ENCODE results near the genes ABHD2, RLBP1 and ARPIN.

DNA sequence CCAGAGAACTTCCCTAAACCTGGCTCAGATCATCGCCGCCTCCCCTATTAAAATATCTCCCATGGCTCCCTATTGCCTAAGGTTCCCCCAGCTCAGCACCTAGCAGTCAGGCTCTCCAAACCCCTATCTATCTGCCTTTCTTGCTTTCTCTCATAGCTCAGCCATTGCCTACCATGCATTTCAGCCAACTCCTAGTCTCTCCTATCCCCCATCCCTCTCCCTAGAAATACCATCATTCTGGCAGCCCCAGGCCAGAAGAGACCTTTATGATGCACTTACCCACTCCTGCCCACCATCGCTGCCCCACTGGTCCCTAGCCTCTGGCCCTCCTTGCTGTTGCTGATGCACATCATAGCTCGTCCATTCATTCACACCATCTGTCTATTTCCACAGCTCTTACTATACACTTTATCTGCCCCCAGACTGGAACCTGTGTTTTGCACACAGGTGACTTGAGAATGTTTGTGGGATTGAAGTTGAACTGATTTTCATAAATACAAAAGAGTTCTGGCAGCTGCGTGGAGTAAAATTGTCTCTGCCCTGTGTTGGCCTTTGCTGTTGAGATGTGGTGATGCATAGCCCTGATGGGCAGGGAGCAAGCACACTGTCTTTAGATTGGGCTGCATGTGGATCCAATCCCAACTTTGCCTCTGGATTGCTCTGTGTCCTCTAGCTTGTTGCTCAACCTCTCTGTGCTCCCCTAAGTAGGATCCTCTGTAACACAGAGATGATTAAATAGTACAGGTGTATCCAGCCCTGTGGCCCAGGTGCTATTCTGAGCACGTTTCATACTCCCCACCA lies 6.9 kb downstream of the ISG20 start:
- PRO-cap: no peak

DNA sequence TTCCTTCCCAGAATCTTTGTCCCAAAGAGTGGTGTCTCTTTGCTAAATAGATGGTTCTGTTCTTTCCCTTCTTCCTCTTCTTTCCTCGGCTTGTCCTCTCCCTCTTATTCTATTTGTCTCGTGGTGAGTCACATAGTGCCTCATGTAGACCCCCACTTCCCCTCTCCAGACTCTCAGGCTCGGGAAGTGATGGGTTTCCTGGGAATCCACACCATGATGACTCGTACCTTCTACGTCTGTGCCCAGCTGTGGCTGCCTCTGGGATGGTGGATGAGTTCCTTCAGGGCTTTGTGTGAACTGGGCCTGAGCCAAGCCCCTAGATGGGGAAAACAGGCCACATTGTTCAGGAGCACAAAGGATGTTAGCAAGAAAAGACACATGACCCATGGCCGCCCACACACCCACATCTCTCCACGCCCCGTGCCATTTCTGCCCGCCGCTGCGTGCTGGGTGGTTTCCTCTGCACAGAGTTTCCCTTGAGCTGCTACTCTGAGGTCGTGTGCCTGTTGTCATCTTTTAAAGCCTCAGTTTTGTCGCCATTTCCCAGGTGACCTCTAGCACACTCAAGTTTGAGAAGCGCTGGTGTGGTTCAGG lies 10.5 kb downstream of the ISG20 start:
- PRO-cap: no peak

- PRO-cap: no peak
These were observed 23.9 kb downstream of the ISG20 start for GRCh38 chr15:88662638-88663140.

DNA sequence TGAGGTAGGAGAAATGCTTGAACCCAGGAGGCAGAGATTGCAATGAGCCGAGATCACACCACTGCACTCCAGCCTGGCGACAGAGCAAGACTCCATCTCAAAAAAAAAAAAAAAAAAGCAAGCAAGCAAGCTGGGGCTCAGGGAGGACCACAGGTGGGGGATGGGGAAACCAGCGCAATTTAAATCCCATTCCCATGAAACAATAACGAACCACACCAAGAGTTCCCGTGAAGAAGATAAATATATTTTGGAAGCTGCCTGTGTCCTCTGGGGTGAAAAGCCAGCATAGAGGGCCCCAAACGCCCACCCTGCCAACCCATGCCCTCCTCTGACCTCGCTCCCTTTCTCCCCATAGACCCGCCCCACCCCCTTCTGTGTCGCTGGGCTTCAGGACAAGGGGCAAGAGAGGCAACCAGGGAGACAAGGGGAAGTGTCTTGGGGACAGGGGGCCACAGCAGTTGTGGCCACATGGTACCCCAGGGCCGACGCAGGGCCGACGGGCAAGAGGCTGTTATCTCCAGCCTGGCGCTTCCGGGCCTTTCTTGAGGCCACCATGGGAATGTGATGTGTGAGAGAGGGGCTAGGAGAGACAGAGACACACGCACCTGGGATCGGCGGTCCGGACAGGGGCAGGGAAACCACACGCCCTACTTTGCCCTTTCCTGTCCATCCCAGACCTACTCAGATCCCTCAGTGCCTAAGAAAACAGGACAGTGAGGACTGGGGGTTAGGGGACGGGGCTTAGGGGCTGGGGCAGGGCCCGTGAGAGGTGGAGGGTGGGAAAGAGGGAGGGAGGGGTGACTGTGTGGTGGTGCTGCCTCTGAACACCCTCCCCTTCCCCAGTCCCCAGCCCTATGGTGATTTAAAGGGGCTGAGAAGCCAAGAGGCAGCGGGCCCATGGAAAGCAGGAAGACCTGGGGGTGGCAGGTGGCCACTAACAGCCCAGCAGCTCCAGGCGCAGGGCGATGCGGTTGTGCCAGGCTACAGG lies 3.4 kb upstream of the HAPLN3 start:
- PRO-cap: no peak

- PRO-cap: no peak
These were observed 73.7 kb upstream of the MFGE8 start for GRCh38 chr15:88986877-88987350.

DNA sequence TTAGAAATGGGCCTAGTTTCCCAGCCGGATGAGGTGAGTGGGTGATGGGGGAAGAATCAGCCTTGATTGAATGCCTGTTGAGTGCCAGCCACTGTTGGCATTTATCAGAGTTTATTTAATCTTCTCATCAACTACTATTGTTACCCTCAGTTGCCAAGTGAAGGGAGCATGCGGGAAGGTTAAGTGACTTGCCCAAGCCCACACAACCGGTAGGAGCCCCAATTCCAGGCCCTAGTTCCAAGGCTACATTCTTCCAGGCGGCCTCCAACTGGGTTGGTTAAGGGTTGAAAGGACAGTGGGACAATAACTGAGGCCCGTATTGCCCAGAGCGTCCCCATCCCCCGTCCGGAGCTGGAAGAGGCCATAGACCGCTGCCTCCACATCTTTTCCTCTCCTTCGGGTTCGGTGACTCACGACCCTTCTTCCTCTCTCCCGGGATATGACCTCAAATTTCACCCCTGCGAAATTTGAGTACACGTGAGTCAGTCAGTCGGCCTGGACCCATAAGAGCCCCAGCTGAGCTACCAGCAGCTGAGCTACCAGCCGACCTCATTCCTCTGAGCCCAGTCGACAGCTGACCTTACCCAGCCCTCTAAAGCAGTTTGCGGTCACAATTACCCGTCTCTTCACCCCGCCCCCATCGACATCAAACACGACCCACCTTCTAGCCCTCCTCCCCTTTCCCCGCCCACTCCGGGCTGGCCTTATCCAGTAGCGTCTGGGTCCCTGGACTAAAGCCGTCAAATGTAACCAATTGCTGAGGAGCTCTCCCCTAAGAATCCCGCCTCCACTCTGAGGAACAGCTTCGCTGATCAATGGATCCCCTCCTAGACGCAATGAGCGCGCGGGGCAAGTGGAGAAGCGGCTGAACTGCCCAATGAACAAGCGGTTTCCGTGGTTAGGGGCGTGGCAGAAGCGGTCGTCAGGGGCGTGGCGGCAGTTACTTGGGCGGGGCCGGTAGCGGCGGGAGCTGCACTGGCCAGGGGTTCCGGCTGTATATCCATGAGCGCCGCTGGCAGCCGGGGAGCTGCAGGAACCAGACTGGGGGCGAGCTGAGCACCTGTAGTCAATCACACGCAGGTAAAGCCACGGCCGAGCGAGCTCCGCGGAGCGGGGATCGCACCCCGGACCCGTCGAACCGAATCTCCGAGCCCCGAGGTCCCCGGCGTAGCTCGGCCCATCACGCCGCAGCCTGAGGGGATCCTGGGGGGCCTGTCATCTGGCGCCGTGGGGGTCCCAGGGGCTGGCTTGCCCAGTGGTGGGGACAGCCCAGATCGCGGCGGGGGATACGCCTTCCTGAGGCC lies at the start of gene ABHD2:
TSS of gene ABHD2 (plus strand) at position 973 of the 1,304 bp plus-strand sequence.
- PRO-cap: bidirectional peak, plus-strand start at position 975 of the sequence, minus-strand start at position 576 of the sequence

- PRO-cap: no peak
These were observed at the start of gene RLBP1 for GRCh38 chr15:89221281-89222050. RLBP1 (minus strand) TSS chr15:89221579.

DNA sequence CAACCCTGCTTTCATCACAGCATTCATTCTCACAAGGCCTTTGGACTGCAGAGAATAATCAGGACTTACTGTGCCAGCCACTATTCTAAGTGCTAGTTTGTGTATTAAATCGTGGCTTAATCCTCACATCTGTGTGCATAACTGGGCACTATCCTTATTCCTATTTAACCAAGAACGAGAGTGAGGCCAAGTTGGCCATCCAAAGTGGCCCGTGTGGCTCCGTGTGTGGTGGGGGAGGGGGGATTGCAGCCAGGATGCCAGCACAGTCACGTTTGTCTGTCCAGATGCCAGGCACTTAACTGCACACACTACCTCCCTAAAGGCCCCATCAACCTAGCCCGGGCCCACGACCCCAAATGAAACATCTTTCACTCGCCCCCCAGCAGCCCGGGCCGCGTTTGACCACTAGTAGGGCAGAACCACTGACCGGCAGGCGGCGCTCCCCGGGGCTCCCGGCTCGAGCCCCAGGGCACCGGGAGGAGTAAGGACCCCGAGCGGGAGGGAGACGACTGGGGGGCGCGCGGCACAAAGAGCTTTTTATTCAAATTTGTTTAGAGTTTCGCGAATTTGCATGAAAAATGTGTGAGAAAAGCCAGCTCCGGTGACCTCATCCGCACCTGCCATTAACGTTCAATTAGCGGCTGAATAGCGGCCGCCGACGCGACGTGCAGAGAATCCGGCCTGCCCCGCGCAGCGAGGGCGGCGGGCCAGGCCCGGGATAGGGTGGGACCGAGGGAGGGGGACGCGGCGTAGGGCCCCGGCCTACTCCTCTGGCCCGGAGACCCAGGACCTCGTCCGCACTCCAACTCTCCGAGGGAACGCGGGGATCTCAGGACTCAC lies 64.6 kb upstream of the POLG start:
- PRO-cap: no peak

- PRO-cap: bidirectional peak, plus-strand start at chr15:89665609, minus-strand start at chr15:89665584; bidirectional peak, plus-strand start at chr15:89665905, minus-strand start at chr15:89665773
These were observed 10.1 kb upstream of the KIF7 start for GRCh38 chr15:89665078-89666126.

DNA sequence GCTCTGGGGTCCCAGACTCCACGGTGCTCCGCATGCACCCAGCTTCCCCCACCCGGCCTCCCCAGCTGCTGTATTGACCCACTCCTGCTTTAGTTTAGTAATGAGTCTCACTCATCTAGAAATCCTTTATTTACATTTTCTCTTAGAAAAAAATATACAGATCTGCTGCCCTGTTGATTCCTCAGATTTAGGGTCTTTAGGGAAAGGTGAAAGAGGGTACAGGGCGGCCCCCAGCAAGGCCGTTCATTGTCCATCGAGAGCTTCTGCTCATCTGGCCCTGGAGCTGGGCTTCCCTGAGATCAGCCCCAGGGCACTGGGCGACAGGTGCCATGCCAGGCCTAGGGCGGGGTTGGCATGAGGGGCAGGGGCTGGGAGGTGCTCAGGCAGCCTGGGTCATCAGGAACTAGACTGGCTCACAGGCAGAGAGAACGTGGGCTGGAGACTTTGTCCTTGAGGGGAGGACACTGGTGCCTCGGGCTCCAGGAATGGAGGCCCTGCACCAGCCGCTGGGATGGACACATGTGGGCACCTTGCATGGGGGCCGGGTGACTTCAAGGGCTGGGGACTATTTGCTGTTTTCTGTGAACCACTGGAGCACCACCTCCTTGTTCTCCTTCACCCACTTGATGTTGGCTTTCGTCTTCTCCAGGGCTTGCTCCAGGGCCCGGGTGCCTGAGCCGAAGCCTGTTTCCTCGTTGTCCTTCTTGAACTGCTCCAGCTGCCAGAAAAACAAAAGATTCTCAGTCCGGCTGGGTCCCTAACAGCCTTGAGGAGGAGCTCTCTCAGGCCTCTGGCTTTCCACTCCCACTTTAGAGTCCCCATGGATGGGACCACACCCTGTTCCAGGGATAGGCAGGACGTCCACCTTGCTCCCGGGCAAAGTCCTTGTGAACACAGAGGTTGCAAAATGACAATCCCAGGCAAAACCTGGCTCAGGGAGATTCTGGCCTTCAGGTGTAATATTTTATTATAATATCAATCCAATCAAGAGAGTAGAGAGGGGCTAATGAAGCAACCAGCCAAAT lies 9.0 kb downstream of the MESP2 start:
- PRO-cap: no peak

DNA sequence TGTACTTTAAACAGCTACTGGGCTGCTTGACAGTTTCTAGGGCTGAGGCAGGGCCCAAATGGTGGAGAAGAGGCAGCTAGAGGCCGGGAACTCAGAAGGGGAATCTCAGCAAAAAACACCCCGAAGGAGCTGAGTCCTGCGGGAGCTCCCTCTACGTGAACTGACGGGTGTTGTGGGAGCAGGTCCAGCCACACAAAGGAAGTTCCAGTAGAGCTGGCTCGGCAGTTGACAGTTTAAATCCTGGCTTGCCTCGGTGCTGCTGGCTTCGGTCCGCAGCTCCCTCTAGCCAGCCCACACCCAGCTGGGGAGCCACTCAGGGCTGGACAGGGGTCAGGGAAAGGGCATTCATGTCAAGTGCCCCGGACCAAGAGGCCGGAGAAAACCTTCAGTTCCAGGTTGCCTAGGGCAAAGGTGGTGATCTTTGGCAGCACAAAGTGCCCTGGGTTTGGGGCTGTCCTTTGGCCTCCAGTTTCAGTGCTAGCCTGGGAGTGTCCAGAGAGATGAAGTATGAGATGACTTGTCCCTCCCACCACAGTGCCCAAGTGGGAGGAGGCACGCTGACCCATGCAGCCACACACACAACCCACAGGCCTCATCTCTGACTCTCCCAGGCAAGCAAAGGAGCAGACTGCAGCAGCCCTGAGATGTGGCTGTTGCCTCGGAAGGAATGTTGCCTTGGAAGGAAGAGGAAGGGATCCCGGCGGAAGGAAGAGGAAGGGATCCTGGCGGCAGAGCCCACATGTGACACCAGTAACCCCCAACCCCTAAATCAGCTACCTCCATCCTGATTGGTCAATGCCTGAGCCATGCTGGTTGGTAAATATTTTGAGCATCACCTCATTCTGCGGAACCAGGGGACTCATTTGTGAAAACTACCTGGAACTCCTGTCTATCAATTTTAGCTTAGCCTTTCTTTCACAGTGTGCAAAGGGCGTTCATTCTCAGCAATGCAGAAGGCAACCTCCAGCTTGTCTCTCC lies 13.8 kb upstream of the ANPEP start:
- PRO-cap: no peak

GRCh38 chr15:89899547-89900440 lies 6.0 kb upstream of the AP3S2 start:
- PRO-cap: no peak

GRCh38 chr15:89912167-89913131 lies at the start of gene ARPIN:
ARPIN (minus strand) TSS chr15:89912952.
- PRO-cap: bidirectional peak, plus-strand start at chr15:89913020, minus-strand start at chr15:89912877

DNA sequence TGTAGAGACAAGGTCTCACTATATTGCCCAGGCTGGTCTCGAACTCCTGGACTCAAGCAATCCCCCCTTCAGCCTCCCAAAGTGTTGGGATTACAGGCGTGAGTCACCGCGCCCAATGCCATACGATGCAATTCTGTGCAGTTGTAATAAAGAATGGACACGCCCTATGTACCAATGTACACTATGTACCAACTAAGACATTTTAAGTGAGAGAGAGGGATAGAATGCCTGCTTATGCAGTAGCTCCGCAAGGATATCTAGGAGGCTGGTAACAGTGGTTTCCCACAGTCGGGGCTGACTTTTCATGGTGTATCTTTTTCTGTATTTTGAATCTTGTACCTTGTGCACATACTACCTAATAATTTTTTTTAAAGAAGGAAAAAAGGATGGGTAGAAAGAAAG lies 14.7 kb downstream of the ZNF710 start:
- PRO-cap: no peak

DNA sequence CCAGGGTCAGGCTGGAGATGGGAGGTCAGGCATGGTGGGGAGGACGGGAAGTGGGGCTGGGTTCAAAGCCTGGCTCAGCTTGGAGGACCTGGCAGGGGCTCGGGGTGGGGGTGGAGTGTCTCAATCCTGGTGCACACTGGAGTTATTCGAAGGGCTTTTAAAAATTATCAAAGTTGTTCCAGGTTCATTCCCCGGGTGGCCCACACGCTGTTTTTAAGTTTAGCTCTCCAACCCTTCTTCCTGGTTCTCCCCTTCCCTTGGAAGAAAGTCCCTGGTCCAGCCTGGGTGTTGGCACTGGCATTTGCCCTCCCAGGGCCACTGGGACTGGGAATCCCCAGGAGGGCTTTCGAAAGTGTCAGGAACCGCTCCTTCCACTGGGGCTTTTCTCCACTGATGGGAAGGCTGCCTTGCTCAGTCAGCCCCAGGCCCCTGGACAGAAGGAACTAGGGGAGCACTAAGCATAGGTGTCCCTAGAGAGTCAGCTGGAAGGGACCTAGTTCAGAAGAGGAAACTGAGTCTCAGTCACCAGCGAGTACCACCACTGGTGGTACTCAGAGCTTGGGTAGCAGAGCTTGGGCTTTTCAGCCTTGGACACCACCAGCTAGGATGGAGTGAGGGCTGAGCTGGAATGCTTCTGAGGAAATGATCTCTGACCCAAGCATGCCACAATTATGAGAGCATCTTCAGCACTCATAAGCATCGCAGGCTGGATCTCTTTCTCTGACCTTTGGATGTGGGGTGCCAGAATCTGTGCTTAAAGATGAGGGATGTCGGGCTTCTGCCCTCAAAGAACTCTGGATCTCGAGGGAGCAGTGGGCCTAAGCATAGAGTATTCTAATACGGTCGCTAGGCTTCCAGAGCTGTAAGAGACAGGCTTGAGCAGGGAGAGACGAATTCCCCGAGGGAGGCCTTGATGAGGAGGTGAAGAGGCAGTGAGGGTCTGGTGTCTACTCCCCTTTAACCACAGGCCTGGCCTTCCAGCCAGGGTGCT lies 36.2 kb downstream of the ZNF710 start:
- PRO-cap: no peak

DNA sequence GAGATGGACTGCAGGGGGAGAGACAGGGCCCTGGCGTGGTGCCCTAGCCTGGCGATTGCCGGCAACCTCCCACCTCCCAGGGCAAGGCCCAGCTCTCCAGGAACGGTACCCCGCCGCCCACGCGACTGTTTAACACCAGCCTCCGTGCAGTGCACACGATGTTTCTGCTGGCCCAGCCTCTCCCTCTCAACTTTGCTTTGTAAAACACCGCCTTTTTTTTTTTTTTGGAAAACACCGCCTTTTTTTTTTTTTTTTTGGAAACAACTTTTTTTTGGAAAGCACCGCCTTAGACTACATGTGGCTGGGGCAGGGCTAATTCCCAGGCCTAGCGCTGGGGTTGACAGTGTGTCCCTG lies 14.7 kb downstream of the IDH2 start:
- PRO-cap: no peak

DNA sequence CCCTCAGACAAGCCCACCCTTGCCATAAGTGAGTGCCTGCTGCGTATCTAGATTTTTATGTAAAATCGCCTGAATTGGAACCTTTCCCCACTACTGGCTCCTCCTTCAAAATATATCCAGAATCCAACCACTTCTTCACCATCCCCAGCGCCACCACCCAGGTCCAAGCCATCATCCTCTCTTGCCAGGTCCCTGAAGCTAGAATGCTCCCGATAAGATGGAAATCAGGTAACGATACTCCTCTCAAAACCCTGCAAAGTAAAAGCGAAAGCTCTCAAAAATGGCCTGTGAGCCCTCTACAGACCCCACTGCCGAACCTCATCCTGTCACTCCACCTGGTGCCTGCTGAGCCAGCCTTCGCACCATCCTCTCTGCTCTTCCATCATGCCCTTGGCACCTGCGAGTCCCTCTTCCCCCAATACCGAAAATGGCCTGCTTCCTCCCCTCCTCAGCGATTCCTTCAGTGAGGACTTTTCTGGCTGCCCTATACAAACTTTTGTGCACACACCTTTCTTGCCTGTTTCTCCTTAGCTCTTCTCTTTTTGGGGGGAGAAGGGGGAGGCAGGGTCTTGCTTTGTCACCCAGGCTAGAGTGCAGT lies 3.2 kb downstream of the IDH2 start:
- PRO-cap: no peak

GRCh38 chr15:90266557-90267097 lies 1.2 kb downstream of the NGRN start:
- PRO-cap: no peak

GRCh38 chr15:90293327-90294037 lies 28.0 kb downstream of the NGRN start:
- PRO-cap: no peak

- PRO-cap: no peak
These were observed 3.9 kb downstream of the IQGAP1 start for GRCh38 chr15:90391602-90392605.

Measured in left ventricle myocardium (tissue), 1 donor.